PC-3 (cell line): Measurements from ENCODE around the gene SHLD1.

DNA sequence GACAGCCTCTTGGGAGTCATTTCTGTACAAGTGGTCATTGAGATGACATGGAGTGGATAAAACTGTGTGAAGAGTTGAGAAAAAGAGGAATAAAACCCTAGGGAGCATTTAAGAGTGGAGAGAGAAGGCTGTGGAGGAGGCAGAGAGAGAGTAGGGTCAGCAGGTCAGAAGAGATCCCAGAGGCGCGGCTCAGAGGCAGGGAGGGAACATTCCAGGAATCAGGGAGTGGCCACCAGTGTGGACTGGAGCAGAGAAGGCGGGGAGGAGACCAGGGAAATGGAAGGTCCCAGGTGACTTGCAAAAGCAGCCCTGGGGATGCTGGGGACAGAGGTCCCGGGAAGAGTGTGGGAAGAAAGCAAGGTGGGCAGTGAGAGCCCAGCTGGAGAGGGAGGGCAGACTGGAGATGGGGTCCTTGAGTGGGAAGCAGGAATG lies 31.6 kb downstream of the ADRA1D start:
- RAMPAGE, long total RNA = no peak

GRCh38 chr20:4246321-4246662 lies 2.8 kb downstream of the ADRA1D start:
- RAMPAGE, long total RNA = no peak

DNA sequence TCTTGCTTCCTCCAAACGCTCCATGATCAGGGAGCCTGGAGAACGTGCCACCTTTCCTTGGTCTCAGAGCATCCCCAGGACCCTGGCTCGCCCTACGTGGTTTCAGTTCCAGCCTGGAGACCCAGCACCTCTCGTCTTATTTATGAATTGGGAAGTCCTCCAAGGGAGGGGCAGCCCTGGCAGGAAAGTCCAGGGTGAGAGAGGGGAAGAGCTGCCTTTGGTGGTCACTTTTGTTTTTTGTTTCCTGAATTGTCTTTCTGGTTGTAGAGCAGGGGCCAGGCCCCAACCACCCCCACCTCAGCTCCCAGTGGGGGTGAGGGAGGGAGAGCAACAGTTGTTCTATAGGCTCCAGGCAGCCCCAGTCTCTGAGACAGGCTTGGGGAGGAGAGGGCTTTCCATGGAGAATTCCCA lies 12.9 kb downstream of the RASSF2 start:
- RAMPAGE, long total RNA = no peak

GRCh38 chr20:4812332-4813021 lies 10.9 kb downstream of the RASSF2 start:
- RAMPAGE, long total RNA = no peak

DNA sequence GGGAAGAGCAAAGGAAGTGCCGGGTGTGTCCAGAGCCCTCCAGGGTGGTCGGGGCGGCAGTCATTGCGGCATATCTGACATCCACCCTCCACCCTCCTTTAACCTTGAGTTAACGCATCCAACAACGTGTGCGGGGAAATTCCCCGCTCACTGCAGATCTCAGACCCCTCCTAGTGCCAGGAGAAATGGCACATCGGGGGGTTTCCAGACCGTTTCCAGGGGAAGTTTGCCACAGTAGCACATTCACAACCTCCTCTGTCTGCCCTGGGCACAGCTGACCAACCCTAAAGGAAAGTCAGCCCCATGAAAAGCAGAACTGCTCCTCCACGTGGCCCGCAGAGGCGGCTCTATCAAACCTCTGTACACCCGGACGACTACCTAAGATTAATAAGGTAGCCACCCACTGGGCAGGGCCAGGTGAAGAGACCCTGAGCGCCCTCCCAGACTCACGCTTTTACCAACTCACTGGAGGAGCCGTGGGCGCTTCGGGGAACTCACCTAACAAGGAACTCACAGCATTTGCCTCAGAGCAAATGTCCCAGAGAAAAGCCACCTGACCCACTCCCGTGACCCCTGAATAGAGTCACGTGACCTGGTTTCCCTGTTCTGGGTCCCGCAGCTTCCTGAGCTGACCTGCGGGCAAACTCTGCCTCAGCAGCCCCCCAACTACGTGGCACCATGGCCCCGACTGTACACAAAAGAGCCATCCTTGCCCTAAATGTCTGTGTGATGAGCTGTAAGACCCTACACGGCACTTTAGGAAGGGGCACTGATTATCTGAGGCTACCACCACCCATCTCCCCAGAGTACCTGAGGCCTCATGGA lies 8.6 kb downstream of the RASSF2 start:
- RAMPAGE, long total RNA = no peak

DNA sequence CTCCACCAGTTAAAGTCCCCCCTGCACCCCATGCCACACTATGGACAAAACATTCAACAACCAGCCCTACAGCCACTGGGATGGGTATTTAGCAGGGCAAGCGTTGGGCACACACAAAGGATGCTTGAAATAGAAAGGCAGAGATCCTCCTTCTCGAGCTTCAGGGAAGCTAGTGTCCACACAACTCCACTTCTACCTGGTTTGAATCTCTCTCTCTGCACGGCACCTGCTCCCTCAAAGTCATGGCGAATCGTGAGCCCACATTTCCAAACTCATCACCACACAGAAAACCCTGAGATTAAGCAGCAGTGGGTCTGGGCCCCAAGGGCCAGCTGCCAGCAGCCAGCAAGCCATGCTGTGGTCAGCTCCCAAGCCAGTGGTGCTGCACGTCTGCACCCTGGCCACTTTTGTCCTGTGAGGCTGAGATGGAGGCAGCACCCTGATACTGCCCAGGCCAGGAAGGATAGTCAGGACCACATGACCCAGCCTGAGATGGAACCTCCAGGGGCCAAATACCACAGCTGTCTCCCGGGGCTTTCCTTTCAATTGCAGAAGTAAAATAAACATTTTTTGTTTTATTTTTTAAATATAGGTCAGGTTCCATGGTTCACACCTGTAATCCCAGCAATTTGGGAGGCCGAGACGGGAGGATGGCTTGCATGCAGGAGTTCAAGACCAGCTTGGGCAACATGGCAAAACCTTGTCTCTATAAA lies 7.8 kb downstream of the RASSF2 start:
- RAMPAGE, long total RNA = no peak

DNA sequence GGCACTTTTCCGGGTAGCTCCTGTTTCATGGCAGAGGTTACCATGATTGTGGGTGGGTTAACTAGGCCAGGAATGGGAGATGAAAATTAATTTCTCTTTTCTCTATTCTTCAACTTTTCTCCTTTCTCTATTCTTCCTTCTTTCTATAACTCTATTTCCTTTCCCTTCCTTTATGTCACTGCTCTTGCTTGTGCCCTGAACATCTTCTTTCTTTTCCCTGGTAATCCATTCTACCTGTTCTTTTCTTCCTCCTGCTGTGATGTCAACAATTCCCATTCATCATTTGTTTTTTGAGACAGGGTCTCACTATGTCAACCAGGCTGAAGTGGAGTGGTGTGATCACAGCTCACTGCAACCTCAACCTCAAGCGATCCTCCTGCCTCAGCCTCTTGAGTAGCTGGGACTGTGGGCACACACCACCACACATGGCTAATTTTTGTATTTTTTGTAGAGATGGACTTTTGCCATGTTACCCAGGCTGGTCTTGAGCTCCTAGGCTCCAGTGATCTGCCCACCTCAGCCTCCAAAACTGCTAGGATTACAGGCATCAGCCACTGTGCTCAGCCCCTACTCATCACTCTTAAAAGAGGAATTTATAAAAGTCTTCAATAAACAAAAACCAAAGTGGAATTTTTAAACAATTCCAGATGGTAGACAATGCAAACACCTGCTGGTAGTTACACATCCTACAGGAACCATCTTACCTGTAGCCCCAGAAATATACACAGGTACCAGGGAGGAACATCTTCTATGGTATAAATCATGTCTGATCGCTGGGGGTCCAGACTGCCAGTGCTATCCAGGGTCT lies 78.5 kb upstream of the RASSF2 start:
- RAMPAGE, long total RNA = no peak

GRCh38 chr20:5080240-5080665 lies 32.6 kb downstream of the TMEM230 start:
- RAMPAGE, long total RNA = no peak

DNA sequence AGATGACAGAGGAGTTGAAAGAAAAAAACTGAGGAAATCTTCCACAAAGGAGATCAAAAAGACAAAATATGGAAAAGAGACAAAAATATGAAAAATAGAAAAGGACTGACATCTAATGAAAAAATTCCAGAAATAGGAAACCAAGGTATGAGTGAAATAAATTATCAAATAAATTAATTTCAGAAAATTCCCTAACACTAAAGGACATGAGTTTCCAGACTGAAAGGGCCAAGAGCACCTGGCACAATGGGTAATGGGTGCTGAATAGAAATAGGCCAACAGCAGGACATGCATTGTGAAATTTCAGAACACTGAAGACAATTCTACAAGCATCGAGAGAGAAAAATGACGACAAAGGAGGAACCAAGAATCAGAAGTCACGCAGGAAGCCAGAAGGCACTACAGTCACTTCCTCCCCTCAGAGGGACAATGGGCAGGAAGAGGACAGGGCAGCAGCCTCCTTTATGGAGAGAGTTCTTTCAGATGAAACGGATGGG lies 22.8 kb downstream of the TMEM230 start:
- RAMPAGE, long total RNA = no peak

DNA sequence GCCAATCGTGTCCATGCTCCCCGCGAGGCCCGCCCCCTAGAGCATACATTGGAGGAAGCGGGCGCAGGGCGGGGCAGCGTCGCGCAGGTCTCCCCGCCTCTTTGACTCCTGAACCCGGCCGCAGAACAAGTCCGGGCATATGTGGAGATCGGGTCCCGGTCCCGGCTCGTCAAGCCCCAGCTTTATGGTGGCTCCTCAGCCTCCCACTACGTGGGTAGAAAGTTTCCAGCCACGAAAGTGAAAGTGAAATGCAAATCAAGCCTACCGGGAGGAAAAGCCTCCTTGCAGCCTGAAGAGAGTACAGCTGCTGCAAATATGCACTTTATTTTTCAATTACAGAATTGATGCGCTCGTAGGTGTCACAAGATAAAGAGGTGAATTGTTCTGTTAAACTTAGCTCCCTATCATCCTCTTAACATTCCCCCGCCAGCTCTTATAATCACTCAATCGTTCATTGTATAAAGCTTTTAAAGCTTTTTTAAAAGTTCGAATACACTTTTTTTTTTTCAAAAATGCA lies 352 bp upstream of the PCNA start:
- RAMPAGE, long total RNA = no peak

GRCh38 chr20:5143225-5143644 lies 16.4 kb downstream of the CDS2 start:
- RAMPAGE, long total RNA = no peak

GRCh38 chr20:5564070-5564790 lies 46.6 kb downstream of the GPCPD1 start:
- RAMPAGE, long total RNA = no peak

GRCh38 chr20:5656967-5658008 lies 46.5 kb upstream of the GPCPD1 start:
- RAMPAGE, long total RNA = no peak

GRCh38 chr20:5750143-5750737 lies at the start of gene SHLD1:
Gene SHLD1 (plus strand): TSS chr20:5750401.
- RAMPAGE, long total RNA = no peak

DNA sequence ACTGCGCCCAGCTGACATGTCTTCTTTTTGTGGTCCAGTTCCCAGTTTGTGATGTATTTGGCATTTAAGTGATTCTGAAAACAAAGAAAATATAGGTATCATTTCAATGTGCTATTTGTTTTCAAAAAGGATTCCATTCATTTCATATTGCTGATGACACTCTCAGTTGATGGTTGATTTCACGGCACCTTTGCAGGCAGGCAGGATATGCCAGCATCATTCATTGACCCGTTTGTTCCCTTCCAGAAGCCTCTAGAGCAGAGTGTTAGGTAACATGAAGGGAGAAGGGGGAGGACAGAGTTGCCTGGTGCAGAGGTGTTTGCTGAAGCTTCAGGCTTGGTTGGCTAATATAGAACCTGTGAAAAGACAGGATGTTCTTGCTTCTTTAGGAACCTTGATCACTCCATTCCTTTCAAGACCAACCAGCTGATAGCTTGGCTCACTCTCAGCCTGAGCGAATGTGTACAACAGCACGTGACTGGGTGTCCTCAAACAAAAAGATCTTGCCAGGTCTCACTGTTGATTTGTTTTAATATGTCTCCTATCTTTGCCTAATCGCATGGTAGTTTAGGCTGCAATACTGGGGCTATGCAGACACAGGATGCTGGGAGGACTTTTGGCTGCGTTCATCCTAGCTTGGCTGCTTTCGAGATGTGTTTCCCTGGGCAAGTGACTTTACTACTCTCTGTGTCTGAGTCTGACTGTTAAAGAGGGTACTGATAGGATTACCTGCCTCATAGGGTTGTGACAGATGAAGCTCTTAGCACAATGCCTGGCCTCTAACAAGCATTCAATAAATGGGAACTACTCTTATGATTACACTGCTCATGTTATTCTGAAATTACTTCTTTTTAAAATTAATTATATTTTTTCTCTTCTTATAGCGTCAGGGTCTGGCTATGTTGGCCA lies 16.0 kb downstream of the SHLD1 start:
- RAMPAGE, long total RNA = no peak

GRCh38 chr20:5821438-5822151 lies 71.4 kb downstream of the SHLD1 start:
- RAMPAGE, long total RNA = no peak

GRCh38 chr20:5862760-5862953 lies 48.7 kb upstream of the CHGB start:
- RAMPAGE, long total RNA = no peak

GRCh38 chr20:5863256-5864010 lies 47.9 kb upstream of the CHGB start:
- RAMPAGE, long total RNA = no peak

DNA sequence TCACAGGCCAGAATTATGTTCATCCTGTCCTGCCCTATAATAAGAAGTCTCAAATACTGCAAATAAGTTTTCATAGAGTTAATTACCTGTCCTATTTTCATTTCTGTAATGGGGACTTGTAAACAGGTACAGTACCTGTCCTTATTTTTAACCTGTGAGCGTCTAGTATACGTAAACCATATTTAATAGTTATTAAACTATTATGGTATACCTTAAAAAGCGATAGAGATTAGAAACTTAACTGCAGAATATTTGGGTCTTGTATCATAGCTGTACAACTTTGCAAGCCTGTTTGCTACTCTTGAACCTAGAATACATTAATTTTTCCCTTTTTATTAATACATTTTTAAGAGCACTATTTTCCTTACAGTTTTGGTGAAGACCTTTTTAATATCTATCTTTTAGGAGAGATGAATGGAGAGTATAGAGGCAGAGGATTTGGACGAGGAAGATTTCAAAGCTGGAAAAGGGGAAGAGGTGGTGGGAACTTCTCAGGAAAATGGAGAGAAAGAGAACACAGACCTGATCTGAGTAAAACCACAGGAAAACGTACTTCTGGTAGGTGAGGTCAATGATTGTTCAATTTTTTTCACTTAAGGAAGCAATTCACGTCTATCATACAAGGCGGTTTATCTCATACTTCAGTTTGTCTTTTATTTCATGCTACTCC lies 1.3 kb downstream of the MCM8 start:
- RAMPAGE, long total RNA = no peak

DNA sequence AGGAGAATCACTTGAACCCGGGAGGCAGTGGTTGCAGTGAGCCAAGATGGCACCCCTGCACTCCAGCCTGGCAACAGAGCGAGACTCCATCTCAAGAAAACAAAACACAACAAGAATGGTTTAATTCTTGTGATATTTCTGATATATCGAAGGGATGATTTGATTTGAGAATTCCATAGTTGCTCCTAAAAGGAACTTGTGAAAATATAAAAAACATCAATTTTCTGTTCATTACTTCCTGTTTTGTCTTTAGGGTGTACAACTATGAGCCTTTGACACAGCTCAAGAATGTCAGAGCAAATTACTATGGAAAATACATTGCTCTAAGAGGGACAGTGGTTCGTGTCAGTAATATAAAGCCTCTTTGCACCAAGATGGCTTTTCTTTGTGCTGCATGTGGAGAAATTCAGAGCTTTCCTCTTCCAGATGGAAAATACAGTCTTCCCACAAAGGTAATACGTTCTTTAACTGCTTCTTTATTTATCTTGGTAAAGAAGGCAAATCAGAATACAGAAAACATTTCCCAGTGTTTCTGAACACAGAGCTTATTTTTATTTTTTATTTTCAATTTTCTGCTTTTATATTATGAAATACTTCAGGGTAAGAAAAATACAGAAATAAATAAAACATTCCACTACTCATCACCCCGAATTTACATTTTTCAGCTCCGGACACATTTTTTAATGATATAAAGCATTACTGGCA lies 8.0 kb downstream of the MCM8 start:
- RAMPAGE, long total RNA = no peak